MCF 10A (cell line): ENCODE measurements around the gene ZFP57.

DNA sequence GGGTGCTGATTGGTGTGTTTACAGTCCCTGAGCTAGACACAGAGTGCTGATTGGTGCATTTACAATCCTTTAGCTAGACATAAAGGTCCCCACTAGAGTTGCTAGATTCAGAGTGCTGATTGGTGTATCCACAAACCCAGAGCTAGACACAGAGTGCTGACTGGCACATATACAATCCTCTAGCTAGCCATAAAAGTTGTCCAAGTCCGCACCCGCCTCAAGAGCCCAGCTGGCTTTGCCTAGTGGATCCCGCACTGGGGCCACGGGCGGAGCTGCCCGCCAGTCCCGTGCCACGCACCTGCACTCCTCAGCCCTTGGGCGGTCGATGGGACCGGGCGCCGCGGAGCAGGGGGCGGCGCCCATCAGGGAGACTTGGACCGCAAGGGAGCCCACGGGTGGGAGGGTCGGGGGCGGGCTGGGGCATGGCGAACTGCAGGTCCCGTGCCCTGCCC, 38.9 kb downstream of the TRIM27 start:
- PRO-cap: no peak
- RRBS: no CpG with 5 or more reads among the region's 22 CpGs

DNA sequence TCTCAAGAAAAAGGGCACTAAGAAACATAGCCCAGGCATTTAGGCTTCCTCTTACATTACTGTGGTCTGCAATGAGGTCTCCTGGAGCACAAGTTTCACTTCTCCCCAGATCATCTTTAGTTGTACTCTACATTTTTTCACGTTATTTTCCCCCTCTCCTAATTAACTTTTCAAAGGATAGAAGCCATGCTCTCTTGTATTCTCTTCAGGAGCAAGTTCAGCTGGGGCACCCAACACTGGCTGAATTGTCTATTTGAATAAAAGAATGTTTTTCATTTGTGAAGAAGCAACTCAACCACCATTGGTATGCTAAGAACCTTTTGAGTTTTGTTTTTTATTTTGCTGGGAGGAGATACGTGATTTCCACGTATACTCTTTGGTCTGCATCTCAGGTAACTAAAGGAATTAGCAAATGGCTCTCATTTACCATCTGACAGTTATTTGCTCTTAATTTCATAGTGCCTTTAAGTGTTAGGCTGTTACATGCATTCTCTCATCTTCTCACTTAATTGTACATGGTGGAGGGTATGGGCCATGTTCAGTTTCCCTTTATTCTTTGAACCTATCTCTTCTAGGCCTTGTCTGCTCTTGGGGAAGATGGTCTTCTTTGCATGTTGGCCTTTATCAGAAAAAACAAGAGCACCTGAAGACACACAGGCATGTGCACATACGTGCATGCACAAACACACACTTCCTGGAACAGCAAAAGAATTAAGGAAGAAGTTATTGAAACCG, 22.6 kb downstream of the TRIM27 start:
- PRO-cap: no peak
- RRBS: no CpG with 5 or more reads among the region's 5 CpGs

- PRO-cap: no peak
- RRBS: no CpG with 5 or more reads among the region's 14 CpGs
These were observed 35.0 kb upstream of the TRIM27 start for GRCh38 chr6:28958610-28959341.

- PRO-cap: bidirectional peak, plus-strand start at chr6:28985701, minus-strand start at chr6:28985609
- RRBS: no CpG with 5 or more reads among the region's 21 CpGs
These were observed 19.6 kb downstream of the ZNF311 start for GRCh38 chr6:28985394-28985938.

DNA sequence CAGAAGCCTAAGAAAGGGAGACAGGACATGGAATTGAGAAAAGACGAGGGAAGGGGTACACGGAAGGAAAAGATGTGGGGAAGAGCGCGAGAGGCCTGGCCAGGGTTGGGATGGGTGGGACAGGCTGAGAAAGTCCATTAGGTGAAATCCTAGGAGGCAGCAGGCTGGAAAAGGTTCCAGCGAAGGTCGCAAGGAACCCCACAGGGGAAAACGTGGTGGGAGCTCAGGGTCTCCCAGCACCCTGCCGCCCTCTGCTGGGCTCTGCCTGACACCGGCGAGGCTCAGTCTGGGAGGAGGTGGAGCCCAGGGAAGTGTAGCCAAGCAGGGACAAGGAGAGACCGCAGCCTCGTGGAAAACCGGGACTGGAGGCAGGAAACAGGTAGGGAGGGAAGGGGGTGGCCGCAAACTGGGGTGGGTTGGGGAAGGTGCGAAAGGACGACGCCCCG, 4.4 kb downstream of the GABBR1 start:
- PRO-cap: no peak
- RRBS: 24% methylated on average over 5 of the region's 18 CpGs

DNA sequence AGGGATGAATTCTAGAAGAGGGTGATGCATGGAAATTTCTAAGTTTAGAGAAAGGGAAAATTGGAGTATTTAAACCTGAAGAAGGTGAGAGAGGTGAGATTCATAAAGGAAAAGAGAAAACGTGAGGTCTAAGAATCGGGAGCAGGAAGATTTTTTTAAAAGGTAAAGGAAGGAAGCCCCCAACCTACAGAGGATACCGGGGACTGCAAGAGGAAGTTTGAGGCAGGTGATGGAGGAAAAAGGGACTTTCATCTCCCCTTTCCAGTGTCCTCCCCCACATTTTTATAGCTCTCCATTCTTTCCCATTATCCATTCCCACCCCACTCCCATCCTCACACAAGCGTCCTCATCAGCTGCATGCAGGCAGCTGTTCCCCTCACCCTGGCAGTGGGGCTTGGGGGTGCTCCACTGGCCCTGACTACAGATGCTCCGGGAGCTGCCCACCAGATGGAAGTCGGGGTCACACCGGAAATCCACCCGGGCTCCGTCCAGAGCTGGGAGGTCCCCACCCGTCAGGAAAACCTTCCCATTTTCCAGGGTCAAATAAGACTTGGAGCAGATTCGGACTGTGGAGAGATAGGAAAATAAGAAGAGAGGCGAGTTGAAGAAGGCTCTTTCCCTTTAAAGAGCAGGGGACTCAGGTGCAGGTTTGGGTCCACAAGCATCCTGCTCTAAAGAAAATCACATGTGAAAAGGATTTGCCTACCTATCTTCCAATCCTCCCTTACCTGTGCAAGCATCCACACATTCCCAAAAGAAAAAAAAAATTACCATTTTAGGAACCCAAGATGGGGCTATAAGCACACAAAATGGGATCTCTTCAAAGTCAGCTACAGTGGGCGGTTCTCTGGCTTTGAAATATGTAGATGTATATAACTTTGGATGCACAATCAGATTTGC, 2.7 kb downstream of the GABBR1 start:
- PRO-cap: no peak
- RRBS: no CpG with 5 or more reads among the region's 13 CpGs

- PRO-cap: bidirectional peak, plus-strand start at chr6:29677390, minus-strand start at chr6:29677344
- RRBS: no CpG with 5 or more reads among the region's 3 CpGs
These were observed 3.7 kb downstream of the ZFP57 start for GRCh38 chr6:29677062-29677864.

DNA sequence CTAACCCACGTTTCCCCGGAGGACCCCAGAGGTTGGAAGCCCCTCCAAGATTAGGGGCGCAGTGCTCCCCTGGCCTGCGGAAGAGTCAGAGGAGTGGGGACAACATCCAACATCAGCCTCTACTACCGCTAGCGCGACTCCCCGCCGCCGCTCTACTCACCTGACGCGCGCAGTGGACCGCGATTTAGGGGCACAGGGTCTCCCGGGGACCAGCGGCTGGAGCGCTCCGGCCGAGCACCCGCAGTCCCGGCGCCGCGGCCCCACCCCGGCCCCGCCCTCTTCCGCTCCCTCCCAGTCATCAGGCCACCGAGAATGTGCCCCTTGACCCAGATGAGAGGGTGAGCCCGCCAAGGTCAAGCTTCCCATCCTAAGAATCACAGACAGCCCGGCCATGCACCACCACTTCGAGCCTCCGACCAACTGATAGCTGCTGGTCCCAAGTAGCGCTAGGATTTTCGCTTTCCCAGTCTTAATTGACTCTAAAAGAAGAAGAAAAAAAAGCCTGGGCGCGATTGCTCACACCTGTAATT, at the start of gene ZFP57:
Gene ZFP57 (minus strand): TSS at position 251 of the 530 bp plus-strand sequence.
- PRO-cap: no peak
- RRBS: 95% methylated on average over 2 of the region's 37 CpGs

DNA sequence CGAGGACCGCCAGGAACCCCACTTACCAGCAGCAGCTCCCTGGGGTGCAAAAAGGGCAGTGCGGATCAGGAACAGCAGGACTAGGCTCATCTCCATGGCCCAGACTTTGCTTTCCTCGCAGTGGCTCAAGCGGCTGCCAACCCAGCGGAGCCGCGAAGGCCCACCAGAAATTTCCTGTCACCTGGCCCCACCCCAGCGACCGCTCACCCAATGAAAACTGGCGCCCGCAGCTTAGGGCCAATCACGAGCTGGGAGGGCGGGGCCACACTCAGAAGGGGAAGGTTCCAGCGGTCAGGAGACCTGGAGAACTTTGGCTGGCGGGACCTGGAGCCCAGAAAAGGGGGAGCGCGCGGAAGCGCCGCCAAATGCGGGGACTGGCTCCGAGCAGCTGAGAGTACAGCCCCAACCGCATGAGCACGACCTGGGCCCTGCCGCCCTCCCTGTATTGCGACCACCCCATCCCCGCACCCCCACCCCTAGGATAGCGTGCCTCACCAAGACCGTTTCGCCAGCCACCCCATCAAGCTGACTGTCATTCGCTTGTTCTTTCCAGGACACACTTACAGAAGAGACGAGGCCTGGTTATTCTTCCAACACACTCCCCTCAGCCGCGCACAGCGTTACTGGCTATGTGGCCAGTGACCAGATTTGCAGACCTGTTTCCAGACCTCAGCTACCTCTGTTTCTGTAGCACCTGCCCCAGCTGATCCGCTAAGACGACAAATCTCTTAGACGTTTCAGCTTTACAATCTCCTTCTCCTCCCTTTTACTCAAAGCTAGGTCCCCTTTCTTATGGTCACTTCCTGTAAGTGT, 25.8 kb downstream of the HLA-F start:
- PRO-cap: bidirectional peak, plus-strand start at position 282 of the sequence, minus-strand start at position 167 of the sequence
- RRBS: no CpG with 5 or more reads among the region's 39 CpGs

- PRO-cap: no peak
- RRBS: no CpG with 5 or more reads among the region's 7 CpGs
These were observed 14.3 kb upstream of the HLA-A start for GRCh38 chr6:29927988-29928487.

GRCh38 chr6:29940440-29940972, 1.8 kb upstream of the HLA-A start:
- PRO-cap: no peak
- RRBS: no CpG with 5 or more reads among the region's 7 CpGs

DNA sequence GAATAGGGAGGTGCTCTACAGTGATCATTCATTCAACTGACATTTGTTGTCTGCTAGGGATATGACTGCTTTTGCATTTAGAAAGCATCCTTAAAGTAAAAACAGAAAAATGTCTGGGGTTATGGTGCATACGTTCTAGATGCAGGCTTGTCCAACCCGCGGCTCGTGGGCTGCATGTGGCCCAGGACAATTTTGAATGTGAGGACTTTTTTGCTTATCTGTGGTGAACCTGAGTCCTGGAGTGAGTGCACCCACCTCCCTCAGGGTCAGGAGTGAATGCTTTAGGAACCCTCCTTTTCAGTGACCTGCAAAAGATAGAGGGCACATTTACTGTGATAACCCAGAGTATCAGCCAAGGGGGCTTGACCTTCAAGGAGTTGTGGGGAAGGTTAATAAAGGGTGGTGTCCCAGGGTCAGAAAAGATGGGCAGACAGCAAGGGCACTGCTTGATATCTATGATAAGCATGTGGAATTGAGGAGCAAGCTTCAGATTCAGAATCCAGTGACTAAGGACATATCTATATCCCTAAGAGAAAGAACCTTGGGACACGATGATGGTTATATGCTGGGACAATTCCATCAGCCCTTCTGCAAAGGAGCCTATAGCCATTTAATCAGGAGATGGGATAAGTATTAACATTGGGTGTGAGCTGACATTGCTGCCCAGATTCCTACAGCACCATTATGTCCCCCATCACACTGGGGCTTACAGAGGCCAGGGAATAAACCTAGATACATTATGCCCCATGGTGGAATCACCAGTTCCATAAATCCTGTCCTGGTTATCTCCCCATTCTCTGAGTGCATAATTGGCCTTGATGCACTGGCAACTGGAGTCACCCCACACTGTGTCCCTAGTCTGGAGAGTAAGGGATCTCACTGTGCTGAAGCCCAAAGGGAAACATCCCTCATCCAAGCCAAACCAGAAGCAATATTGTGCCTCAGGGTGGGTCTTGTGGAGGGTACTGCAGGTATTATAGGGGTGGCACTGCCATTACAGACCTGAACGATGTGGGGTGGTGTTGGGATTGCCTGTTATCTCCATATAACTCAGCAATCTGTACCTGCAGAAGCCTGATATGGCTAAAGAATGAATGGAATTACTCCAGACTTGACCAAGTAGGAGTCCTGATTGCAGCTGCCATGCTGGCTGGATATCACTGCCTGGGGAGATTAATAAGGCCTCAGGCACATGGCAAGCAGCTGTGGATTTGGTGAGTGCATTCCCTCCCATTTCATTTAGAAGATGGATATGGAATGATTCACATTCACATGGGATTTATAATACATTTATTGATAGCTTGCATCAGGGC, 4.7 kb downstream of the HLA-A start:
- PRO-cap: no peak
- RRBS: no CpG with 5 or more reads among the region's 6 CpGs

- PRO-cap: no peak
- RRBS: no CpG with 5 or more reads among the region's 2 CpGs
These were observed 1.0 kb upstream of the POLR1H start for GRCh38 chr6:30060050-30060437.

DNA sequence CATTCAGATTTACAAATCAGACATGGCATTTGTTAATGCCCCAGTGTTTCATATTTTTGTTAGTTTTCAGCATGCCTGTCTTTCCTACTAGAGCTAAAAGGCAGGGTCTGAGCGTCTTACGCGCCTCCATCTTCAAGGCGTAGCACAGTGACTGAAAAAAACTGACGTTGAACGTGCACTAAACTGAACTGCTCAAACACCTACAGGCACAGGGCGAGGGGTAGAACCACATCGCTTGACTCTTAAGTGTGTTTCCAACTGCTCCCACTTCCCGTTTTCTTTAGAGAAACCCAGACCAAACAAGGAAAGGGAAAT, 532 bp upstream of the PPP1R11 start:
- PRO-cap: bidirectional peak, plus-strand start at position 195 of the sequence, minus-strand start at position 153 of the sequence
- RRBS: no CpG with 5 or more reads among the region's 9 CpGs

- PRO-cap: bidirectional peak, plus-strand start at chr6:30102261, minus-strand start at chr6:30102083; bidirectional peak, plus-strand start at chr6:30102644, minus-strand start at chr6:30102539
- RRBS: under 1% methylated on average over 15 of the region's 49 CpGs
These were observed 10.7 kb downstream of the TRIM31 start for GRCh38 chr6:30101949-30102819.

GRCh38 chr6:30112160-30113003, 508 bp downstream of the TRIM31 start:
- PRO-cap: no peak
- RRBS: no CpG with 5 or more reads among the region's 11 CpGs

GRCh38 chr6:30122754-30123159, 9.9 kb upstream of the TRIM31 start:
- PRO-cap: no peak
- RRBS: no CpG with 5 or more reads among the region's 1 CpG

DNA sequence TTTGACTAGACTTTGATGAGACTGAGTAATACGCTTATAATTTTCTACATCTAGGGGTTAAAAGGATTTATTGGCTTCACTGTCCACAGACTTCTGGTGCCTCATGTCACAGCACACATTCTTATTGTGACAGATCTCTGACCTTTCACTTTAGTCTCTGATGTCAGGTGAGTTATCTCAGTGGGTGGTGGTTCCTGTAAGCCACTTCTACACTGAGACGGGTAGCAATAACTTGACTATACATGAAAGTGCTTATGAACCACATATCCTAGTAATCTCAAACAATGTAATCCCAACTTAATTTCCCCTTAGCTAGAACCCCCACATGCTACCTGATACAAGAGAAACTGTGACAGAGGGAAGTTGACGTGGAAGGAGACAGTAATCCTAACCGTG, 6.7 kb upstream of the TRIM40 start:
- PRO-cap: no peak
- RRBS: no CpG with 5 or more reads among the region's 4 CpGs

GRCh38 chr6:30206600-30207708, 6.3 kb downstream of the TRIM26 start:
- PRO-cap: no peak
- RRBS: no CpG with 5 or more reads among the region's 11 CpGs

DNA sequence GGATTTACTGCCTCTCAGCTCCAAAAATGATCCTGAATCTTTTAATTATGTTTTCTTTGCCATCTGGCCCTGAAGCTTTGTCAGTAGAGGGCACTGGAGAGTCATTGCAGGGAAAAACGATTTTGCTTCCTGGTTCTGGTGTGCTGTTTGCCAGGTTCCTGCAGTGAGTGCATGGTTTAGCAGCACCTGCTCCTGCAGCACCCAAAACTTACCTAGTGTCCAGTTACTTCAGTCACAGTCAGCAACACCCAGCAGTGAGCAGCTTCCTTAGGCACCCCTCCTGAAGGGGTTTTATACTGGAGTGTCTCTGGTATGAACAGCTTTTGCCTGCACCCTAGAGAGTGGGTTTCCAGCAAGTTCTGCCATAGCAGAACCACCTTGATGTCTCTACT, 6.0 kb upstream of the TRIM26 start:
- PRO-cap: no peak
- RRBS: no CpG with 5 or more reads among the region's 1 CpG